ENCODE results near the genes PUS3 and DCPS.

- RRBS = no CpG with 5 or more reads among the region's 5 CpGs
Observed at GRCh38 chr11:125261474-125262084, 97.0 kb downstream of the PKNOX2 start.

DNA sequence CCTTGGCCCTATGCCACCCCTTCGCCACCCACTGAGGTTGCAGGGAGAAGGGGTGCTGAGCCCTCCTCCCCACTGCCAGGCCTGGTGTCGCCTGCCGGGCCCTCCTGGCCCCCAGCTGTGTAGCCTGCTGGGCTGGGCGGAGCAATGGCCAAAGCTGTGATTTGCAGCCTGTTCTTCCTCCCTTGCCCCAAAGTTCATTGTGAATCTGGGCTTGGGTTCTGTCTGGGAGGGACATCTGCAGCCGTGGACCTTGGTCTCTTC lies 121.9 kb downstream of the PKNOX2 start:
- RRBS = no CpG with 5 or more reads among the region's 5 CpGs

DNA sequence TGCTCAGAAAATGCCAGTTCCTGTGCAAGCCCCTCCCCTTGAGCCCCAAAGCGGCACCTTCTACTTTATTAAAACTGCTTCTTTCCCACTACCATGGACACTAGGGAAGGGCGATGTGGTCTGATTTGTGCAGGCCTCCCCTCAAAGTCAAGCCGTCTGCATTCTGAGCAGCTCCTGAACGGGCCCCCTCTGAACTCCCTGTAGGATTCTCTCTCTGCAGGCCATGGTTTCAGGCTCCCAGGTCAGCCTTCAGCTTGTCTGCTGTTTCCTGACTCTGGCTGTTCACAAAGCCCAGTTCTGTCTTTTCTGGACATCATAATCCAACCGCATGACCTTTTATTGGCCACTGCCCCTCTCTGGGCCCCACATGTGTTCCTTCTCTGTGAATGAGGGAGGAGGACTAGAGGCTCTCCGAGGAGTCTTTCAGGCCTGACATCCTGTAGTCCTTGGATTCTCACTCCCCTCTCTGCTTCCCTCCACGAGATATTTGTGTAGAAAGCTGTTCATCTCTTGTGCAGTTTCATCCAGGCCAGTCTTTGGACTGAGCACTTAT lies 161.0 kb downstream of the FEZ1 start:
- RRBS = no CpG with 5 or more reads among the region's 7 CpGs

- RRBS = 84% methylated on average over 2 of the region's 16 CpGs
Observed at GRCh38 chr11:125455882-125456439, 40.1 kb downstream of the FEZ1 start.

GRCh38 chr11:125494336-125495057 lies 1.6 kb downstream of the FEZ1 start:
- RRBS = no CpG with 5 or more reads among the region's 22 CpGs

- RRBS = no CpG with 5 or more reads among the region's 1 CpG
Observed at GRCh38 chr11:125572148-125572704, 2.9 kb downstream of the EI24 start.

- RRBS = no CpG with 5 or more reads among the region's 27 CpGs
Observed at GRCh38 chr11:125902649-125903440, at the start of gene PUS3. Gene PUS3, minus strand, starts transcription at chr11:125903206.

GRCh38 chr11:125925249-125925765 lies 20.5 kb upstream of the VSIG10L2 start:
- RRBS = no CpG with 5 or more reads among the region's 8 CpGs

GRCh38 chr11:125938717-125939389 lies 7.0 kb upstream of the VSIG10L2 start:
- RRBS = no CpG with 5 or more reads among the region's 6 CpGs

DNA sequence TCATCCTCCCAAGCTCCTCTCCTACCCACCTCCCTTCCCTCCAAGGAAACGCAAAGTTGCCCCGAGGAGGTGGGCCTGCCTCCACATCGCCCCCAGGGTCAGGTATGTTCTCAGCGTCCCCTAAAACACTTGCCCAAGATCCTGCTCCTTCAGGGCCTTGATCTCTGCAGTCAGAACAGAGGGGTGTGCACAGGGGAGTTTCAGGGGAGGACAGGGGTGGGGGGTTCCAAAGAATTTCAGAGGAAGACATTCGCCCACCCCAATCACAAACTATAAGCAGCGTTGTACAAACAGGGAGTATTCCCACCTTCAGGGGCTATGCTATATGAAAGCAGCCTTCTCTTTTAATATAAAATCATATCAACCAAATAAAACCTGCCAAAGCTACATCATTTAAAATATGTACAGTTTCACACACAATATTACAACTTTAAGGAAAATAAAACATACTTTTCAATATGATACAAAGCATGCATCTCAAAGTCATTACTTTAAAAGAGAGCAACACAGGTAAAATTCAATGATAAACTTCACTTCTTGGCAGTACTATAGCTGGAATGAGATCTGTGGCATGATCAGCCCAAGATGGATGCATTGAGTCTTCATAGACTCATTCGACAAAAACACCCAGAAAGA lies 11.4 kb downstream of the VSIG10L2 start:
- RRBS = no CpG with 5 or more reads among the region's 7 CpGs

- RRBS = 3% methylated on average over 9 of the region's 15 CpGs
Observed at GRCh38 chr11:126282698-126282968, 260 bp upstream of the TIRAP start.

- RRBS = no CpG with 5 or more reads among the region's 13 CpGs
Observed at GRCh38 chr11:126290305-126291069, 7.6 kb downstream of the TIRAP start.

DNA sequence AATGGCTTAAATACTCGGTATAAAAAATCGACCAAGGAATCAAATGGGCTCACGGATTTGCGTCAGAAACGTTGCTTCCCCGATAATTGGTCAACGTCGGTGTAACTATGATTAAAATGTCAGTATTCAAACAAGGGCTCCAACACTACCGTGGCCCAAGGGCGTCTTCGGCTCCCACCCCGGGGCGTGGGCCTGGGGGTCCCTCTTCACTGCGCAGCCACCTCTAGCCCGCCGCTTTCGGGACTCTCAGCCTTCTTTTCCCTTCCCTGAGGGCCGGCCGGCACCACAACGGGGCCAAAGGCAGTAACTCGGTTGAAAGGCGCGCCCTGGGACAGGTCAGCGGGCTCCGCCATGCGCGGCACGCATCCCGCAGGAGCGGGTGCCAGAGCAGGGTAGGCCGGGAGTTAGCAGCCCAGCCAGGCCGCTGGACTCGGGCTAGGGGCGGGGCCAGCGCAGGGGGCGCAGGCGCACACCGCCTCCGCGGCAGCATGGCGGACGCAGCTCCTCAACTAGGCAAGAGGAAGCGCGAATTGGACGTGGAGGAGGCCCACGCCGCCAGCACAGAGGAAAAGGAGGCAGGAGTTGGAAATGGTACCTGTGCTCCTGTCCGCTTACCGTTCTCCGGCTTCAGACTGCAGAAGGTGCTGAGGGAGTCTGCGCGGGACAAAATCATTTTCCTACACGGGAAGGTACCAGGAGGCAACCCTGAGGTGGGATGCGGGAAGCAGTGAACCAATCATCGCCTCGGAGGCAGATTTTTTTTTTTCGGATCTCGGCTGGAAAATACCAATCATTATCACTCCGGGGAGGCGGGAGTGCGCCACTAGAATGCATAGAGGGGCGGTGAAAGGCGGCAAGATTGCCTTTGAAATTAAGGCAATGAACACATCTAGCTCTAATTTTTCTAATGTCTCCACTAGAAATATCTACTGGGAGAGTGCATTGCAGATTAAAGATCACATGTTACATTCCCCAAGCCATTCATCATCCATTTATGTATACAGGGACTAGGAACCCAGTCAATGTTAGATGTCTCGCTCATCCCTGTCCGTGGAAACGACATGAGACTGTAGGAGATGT lies at the start of gene DCPS:
Gene DCPS (plus strand): TSS at position 468 of the 1,080 bp plus-strand sequence.
- RRBS = 2% methylated on average over 10 of the region's 66 CpGs

GRCh38 chr11:126359411-126360526 lies 4.3 kb downstream of the ST3GAL4 start:
- RRBS = 46% methylated on average over 2 of the region's 27 CpGs

GRCh38 chr11:126407886-126408984 lies 52.7 kb downstream of the ST3GAL4 start:
- RRBS = no CpG with 5 or more reads among the region's 29 CpGs

GRCh38 chr11:126413973-126414303 lies 58.5 kb downstream of the ST3GAL4 start:
- RRBS = no CpG with 5 or more reads among the region's 9 CpGs

- RRBS = 87% methylated on average over 9 of the region's 19 CpGs
Observed at GRCh38 chr11:126423548-126424284, 68.2 kb downstream of the ST3GAL4 start.

DNA sequence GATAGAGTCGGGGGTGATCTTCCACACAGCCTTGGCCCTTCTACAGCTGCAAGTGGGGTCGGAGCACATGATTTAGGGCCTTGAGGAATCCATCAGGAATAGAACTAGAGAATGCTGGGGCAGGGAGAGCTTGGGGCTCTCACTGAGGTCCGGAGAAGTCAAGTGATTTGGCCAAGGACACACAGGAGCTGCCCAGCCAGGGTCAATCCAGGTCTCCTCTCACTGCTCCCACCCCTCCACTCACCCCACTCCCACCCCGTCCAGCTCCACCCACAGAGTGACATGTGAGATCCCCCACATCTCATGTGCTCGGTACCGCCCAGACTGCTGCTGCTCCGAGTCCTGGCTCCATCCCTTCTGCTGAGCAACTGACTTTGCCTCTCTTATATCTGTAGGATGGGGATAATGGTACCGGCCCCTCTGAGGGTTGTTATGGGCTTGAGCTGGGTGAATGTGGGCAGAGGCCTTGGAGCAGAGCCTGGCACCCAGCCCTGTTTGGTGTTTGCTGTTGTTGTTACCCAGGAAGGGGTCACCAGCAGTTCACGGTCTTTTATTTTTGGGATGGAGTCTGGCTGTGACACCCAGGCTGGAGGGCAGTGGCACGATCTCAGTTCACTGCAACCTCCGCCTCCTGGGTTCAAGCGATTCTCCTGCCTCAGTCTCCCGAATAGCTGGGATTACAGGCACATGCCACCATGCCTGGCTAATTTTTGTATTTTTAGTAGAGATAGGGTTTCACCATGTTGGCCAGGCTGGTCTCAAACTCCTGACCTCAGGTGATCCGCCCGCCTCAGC lies 77.0 kb downstream of the ST3GAL4 start:
- RRBS = no CpG with 5 or more reads among the region's 15 CpGs

GRCh38 chr11:126433463-126433862 lies 78.0 kb downstream of the ST3GAL4 start:
- RRBS = no CpG with 5 or more reads among the region's 6 CpGs

DNA sequence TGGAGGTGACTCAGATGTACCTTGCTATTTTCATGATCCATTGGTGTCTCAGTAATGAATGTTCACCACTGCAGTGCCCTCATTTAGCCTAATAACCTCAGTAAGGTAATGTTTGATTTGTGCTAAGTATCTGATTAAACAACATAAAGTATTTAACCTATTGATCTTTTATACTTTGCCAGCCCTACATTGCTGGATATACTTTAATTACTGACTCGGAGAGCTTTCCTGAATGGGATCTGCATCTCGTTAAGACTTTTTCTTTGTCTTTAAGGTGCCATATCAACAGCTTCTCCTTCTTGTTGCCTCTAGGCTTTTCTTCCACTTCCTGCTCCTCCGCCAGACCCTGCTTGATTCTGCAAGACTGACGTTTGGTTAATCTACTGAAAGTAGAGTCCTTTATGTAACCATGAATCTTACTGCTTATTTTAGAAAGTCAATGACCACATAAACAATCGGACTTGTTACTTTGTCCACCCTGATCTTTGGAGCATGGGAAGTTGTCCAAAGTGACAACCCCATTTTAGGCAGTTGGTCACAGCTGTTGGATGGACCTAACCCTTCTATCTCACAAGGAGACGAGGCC lies 303.0 kb downstream of the ST3GAL4 start:
- RRBS = no CpG with 5 or more reads among the region's 6 CpGs

Measured in T47D (cell line).